Parietal lobe (tissue), 2 donors: Measurements from ENCODE around the genes ESX1, CLDN2, NXT2 and TRPC5OS.

- RAMPAGE, long total RNA, result no peak
Measured at GRCh38 chrX:103676599-103677436, 9.7 kb downstream of the MORF4L2 start.

DNA sequence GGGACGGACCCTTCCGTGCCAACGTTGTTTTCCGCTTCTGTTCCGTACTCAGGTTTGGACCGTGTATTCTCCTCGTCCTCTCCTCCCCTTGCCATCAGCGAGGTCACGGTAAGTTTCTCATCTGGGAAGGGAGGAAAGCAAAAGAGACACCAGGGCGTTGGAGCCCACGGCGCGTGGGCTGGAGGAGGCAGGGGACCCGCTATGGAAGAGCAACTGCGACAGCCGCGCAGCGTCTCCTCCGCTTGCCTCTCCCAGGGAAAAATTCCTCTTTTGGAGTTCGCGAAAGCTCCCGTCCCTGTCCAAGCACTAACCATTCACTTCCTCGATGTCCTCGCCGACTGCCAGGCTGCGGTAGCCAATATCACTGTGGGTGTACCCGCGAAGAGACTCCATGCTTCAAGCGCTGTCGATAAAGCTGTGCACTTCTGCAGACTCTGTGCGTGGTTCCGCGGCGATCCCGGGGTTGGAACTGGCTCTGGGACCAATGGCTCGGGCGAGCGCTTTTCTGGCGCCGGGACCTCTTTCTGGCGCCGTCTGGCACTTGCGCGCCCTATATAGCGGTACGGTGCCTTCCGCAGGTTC, at the start of gene ESX1:
Gene ESX1, minus strand, starts transcription at position 477 of the 582 bp plus-strand sequence.
- RAMPAGE, long total RNA, result no peak

DNA sequence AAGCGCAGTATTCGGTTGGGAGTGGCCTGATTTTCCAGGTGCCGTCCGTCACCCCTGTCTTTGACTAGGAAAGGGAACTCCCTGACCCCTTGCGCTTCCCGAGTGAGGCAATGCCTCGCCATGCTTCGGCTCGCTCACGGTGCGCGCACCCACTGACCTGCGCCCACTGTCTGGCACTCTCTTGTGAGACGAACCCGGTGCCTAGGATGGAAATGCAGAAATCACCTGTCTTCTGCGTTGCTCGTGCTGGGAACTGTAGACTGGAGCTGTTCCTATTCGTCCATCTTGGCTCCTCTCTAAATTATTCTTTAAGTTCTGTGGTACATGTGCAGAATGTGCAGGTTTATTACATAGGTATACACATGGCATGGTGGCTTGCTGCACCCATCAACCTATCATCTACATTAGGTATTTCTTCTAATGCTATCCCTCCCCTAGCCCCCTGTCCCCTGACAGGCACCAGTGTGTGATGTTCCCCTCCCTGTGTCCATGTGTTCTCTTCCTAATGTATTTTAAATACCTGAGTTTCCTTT, 310.3 kb downstream of the TEX13A start:
- RAMPAGE, long total RNA, result no peak

DNA sequence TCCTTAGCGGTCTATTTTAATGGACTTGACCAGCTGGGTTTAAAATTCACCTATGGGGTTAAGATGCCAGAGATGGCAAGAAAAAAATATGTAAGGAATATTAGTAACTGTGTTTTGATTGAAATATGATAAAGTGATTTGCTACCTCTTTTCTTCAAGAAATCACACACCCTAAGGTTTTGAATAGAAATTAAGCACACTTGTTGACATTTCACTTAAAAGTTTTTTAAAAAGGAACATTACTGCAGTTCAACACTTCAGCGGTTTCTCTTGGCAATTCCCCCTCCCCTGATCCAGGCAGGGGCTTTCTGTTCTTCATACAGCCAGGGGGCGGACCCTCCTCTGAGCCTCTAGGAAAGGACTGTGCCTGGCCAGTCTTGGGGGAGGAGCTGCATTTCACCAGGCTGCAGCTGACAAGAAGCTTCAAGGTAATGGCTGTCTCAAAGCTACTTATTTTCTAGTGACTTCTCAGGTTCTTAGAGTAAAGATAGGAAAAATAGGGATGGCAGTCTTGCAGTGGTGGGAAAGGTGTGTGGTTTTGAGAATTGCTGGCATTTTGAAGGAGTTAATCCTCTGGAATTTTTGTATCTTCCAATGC, 33.3 kb downstream of the PWWP3B start:
- RAMPAGE, long total RNA, result no peak

- RAMPAGE, long total RNA, result no peak
Measured at GRCh38 chrX:106772847-106773195, 29.7 kb upstream of the TBC1D8B start.

DNA sequence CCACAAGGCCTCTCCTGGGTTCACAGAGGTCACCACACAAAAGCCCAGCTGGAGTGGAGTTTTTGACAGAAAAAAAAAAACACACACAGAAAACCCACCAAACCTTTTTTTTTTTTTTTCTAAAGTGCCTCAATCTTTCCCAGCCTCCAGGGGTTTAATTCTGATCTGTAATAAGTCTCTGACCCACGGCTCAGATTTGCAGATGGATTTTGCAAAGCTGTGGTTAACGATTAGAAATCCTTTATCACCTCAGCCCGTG, at the start of gene CLDN2:
Gene CLDN2, plus strand, starts transcription at position 199 of the 259 bp plus-strand sequence.
- RAMPAGE, long total RNA, result no peak

GRCh38 chrX:106929564-106930187, 9.5 kb downstream of the CLDN2 start:
- RAMPAGE, long total RNA, result no peak

DNA sequence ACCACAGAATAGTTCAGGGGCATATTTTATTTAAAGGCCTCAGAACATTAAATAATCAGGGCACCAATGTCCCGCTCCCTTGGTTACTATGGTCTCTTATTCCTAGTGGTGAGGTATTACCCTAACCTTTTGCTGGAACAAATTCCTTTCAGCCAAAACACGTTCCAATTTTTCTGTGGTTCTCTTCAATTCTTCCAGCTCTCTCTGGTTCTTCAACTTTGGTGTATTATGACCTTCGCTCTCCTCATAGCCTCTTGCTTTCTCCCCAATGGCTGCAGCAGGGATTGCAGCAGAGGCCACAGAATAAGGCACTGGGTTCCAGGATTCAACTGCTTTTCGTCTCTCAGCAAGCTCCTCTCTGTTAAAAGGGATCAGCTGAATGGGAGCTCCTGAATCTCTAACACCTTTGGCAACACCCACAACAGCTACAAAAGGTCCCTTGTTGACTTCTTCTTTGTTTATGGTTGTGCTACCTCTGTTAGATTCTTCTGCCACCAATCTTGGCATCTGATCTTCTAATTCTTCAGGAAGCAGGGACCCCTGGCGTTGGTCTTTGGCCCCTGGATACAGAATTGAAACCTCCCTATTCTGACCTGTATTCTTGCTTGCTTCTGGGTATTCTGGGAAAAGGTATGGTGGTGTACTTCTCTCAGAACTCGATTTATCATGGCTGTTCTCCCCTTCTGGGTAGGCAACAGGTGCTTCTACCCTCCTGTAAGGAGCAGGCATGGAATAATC, 22.4 kb downstream of the CLDN2 start:
- RAMPAGE, long total RNA, result no peak

GRCh38 chrX:107677795-107678472, 49.6 kb downstream of the PRPS1 start:
- RAMPAGE, long total RNA, result no peak

GRCh38 chrX:107701482-107702076, 73.3 kb downstream of the PRPS1 start:
- RAMPAGE, long total RNA, result no peak

GRCh38 chrX:107769525-107769968, 6.0 kb downstream of the TSC22D3 start:
- RAMPAGE, long total RNA, result no peak

GRCh38 chrX:107774689-107775492, 696 bp downstream of the TSC22D3 start:
- RAMPAGE, long total RNA, result no peak

- RAMPAGE, long total RNA, result no peak
Measured at GRCh38 chrX:107826702-107827103, 1.0 kb downstream of the MID2 start.

GRCh38 chrX:107827261-107827905, 1.7 kb downstream of the MID2 start:
- RAMPAGE, long total RNA, result no peak

DNA sequence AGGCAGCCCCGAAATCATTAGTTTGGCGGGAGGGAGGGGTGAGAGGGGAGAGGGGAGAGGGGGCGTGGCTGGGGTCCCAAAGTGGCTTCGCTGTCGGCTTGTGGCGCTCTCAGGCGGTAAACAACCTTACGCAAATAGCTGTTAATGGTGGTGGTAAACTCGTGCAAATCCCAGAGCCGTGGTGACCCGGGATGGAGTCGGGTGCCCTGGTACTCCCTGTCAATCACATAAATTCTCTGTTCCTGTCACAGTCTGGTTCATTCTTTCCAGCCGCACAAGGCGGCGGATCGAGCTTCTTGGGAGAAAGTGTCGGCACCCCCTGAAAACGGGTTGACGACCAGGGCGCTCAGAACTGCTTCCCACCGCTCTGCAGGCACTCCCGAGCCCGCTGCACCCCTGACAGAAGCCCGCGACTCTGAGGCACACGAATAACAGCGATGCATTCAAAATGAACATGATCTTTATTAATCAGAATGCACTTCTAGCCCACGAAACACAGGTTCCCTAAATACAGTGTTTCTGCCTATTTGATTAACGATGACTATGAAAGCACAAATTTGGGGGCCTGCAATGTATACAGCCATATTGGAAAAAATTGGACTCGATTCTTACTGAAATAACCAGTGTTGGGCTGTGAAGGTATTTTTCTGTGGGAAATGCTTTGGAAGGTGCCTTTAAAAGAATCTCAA, 795 bp upstream of the IRS4 start:
- RAMPAGE, long total RNA, result no peak

DNA sequence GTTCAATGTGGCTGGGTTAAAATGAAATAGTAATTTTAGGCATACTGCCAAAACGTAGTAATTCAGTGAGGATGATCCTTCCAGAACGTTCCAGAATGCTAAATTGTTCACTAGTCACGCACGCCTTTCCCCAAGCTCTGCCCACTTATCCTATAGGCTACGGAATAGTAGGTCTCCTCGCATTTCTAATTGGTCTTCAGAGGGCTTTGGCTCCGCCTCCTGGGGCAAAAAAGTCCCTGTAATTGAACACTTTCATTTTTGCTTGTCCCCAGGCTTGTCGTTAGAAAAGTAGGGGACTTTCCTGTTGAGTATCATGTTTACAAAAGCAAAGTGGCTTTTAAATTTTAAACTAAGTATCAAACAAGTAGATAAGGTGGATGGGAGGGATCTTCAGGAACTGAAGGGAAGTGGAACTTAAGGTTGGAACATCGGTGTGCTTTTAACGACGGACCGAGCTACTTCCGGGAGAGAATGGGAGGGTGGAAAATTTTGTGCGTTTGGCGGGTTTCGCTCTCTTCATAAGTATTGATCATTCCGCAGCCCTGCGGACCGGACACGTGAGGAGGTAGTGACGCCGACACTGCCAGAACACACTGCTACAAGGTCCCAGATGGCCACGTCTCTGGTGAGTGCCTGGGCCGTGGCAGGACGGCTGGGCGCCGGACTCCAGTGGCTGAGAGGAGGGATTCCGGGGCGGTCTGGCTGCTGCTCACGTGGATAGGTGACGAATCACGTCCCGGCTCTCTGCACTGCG, at the start of gene NXT2:
Gene NXT2, plus strand, starts transcription at position 448 of the 754 bp plus-strand sequence.
- RAMPAGE, long total RNA, result no peak

GRCh38 chrX:109839866-109840456, 106.9 kb upstream of the ACSL4 start:
- RAMPAGE, long total RNA, result no peak

GRCh38 chrX:109927491-109928138, 75.3 kb upstream of the TMEM164 start:
- RAMPAGE, long total RNA, result no peak

DNA sequence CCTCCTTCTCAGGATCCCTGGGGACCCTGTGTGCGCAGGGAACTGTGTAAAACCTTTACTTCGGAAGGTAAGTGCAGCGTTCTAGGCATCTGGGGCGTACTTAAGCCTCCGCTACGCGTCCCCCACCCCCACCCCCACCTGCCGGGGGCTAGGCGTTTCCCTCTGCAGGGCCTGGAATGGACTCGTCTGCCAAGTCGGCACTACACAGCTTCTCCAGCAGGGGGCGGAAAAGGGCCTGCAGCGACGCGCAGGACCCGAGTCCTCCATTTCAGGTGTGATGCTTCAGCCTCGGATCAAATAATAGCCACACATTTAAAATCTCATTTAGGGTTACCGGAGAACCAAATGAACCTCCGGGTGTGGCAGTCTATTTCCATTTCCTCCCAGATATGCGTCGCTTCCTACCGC, 2.8 kb downstream of the PAK3 start:
- RAMPAGE, long total RNA, result no peak

DNA sequence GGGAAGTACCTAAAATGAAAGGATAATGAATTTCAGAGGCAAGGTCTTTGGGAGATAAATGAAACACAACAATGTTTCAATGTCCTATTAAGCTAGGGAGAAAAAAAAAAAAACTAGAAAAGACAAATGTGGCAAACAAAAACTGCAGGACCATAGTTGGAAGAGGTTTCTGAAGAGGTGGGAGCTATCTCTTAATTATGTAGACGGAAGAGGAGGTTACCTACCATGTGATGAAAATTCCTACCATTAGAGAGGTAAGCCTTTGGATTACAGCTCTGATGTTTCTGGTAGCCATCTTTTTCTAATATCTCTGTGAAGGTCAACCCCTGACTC, at the start of gene TRPC5OS:
Gene TRPC5OS, plus strand, starts transcription at position 246 of the 333 bp plus-strand sequence.
- RAMPAGE, long total RNA, result no peak